ENCODE measurements around a stretch of chr16.

GRCh38 chr16:27353545-27354329, 40.0 kb downstream of the IL4R start:
- PRO-cap, result no peak
- RRBS, 2 experiments, result no CpG with 5 or more reads among the region's 4 CpGs

DNA sequence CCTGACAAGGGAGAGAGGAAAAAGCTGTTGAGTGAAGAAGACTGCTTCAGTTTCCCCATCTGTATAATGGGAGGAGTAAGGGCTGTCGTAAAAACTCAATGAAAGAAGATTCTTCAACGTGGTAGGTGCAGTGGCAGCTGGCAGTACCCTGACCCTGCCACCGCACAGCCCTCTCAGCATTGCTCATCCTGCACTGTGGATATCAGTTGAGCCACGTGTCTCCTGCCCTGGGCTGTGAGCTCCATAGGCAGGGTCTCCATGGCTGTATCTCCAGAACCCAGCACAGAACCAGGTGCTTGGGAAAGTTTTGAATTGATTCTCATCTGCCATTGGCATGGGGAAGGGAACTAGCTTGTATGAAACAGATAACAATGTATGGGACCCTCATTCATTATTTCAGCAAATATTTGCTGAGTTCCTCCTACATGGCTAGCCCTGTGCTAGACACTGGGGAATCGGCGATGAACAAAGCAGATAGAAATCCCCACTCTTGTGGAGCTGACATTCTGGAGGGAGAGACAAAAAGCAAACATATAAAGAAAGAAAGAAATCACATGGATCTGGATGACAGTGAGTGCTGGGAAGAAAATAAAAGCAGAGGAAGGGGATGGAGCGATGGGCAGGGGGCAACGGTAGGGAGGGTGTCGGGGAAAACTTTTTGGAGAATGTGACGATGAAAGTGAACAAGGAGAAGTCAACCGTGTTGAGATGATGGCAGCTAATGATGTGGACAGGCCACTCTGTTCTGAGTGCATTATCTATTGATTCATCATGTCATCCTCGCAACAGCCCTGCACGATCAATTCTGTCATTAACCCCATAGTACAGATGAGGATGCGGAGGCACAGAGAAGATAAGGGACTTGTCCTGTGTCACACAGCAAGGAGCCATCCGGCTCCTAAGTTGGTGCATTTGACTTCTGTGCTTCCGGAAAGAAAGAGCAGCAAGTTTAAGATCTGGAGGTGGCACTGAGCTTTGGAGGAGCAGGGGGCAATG, 41.1 kb downstream of the IL4R start:
- PRO-cap, result no peak
- RRBS, 2 experiments, result 92 to 96% methylated on average over 1 of the region's 16 CpGs

DNA sequence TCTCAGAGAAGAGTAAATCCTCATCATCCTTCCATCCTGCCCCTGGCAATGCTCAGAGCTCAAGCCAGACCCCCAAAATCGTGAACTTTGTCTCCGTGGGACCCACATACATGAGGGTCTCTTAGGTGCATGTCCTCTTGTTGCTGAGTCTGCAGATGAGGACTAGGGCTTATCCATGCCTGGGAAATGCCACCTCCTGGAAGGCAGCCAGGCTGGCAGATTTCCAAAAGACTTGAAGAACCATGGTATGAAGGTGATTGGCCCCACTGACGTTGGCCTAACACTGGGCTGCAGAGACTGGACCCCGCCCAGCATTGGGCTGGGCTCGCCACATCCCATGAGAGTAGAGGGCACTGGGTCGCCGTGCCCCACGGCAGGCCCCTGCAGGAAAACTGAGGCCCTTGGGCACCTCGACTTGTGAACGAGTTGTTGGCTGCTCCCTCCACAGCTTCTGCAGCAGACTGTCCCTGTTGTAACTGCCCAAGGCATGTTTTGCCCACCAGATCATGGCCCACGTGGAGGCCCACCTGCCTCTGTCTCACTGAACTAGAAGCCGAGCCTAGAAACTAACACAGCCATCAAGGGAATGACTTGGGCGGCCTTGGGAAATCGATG, 38.2 kb upstream of the IL21R start:
- PRO-cap, result no peak
- RRBS, 2 experiments, result no CpG with 5 or more reads among the region's 14 CpGs

- PRO-cap, result no peak
- RRBS, 2 experiments, result 87 to 92% methylated on average over 2 of the region's 7 CpGs
These were observed 27.8 kb upstream of the IL21R start for GRCh38 chr16:27374150-27374661.

DNA sequence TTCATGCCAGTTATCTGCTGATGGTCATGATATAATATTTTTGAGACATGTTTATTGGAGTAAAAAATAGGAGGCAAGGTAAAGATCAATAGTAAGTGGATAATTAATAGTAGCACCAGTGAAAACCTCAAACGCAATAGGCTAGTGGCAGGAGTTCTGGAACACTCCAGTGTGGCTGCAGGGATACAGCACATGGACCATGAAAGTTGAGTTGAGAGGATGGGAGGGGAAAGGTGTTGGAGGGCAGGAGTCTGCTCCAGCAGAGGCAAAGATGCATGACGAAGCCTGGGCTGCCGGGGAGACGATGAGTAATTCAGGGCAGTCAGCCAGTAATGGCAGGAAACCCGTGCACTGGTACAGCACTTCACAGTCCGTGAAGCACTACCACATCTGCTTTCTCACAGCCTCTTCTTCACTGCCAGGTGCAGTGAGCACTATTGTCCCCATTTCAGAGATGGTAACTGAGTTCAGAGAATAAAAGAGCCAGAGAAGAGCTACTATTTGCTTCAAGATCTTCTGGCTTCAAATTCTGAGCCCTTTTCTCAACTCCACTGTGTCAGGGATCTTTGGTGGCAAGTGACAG, 24.4 kb downstream of the IL21R start:
- PRO-cap, result no peak
- RRBS, 2 experiments, result no CpG with 5 or more reads among the region's 6 CpGs

DNA sequence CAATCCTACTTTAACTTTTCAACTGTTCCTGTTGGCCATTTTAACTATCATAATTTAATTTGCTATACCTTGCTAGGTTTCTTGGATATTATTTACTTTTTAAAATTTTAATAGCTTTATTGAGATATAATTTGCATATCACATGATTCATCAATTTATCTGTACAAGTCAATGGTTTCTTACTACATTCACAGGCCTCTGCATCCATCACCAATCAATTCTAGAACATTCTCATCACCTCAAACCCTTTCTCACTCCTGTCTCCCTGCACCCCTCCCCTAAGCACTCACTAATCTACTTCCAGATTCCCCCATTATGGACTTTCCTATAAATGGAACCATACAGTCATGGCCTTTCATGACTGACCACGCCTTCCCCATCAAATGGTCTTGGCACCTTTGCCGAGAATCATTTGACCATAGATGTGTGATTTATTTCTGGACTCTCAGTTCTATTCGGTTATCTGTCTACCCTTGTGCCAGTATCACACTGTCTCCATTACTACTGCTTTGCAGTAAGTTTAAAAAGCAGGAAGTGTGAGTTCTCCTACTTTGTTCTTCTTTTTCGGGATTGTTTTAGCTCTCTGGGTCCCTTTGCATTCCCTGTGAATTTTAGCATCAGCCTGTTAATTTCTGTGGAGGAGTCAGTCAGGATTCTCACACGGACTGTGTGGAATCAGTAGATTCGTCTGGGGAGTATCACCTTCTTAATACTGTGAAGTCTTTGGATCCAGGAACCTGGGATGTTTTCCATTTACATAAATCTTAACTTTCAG, 27.5 kb downstream of the GTF3C1 start:
- PRO-cap, result no peak
- RRBS, 2 experiments, result no CpG with 5 or more reads among the region's 6 CpGs

GRCh38 chr16:27718651-27719256, 168.8 kb downstream of the KATNIP start:
- PRO-cap, result no peak
- RRBS, 2 experiments, result no CpG with 5 or more reads among the region's 7 CpGs

GRCh38 chr16:27721356-27722056, 171.6 kb downstream of the KATNIP start:
- PRO-cap, result no peak
- RRBS, 2 experiments, result no CpG with 5 or more reads among the region's 14 CpGs

DNA sequence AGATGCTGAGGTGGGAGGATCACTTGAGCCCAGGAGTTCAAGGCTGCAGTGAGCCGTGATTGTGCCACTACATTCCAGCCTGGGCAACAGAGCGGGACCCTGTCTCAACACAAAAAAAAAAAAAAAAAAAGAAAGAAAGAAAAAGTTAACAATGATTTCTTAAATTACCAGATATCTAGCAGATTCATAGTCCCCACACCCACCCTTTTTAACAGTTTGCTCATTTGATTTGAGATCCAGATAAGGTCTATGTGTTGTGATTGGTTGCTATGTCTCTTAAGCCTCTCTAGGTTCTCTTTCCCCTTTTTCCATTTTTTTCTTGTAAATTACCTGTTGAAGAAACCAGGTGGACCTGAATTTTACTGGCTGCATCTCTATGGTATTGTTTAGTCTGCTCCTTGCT, 213.6 kb downstream of the KATNIP start:
- PRO-cap, result no peak
- RRBS, 2 experiments, result no CpG with 5 or more reads among the region's 2 CpGs

GRCh38 chr16:28136647-28137496, 73.4 kb upstream of the GSG1L start:
- PRO-cap, result no peak
- RRBS, 2 experiments, result no CpG with 5 or more reads among the region's 7 CpGs

DNA sequence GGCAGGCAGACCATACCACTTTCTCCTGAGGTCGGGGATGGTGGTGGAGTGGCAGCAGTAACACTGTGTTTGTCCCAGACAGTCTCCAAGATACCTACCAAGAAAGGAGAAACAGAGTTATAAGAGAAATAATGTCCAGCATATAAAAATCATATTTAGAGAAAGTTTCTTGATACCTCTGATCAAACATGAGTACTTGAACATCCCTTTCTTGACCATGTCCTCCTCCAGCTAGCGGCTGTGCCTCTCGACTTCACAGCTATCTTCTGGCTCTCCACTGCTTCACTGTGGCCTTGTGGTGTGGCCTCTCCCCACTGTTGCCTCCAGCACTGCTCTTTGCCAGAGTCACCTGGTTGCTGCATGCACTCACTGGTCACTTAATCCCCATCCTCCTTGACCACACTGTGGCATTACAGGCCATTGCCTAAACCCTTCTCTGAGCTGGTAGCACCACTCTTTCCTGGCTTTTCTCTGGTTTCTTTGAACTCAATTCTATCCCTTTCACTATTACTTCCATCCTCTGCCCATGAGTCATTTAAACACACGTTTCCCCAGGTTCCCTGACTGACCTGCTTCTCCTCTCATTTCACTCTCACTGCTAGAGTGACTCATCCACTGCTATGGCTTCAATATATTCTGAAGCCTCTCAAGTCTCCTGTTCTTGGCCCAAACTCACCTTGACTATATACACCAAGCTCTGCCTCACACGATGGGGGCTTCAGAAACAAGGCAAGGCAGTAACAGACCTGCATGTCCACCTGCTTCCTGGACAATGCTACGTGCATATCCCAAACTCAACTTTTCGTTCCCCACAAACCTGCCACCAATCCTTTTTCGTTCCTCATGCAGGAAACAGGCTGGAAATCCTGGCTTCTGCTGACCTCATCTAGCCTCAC, 45.0 kb downstream of the XPO6 start:
- PRO-cap, result no peak
- RRBS, 2 experiments, result no CpG with 5 or more reads among the region's 8 CpGs

GRCh38 chr16:28609083-28609539, 733 bp downstream of the SULT1A1 start:
- PRO-cap, result no peak
- RRBS, 2 experiments, result no CpG with 5 or more reads among the region's 5 CpGs

- PRO-cap, result no peak
- RRBS, 2 experiments, result no CpG with 5 or more reads among the region's 29 CpGs
These were observed 11.5 kb downstream of the ATXN2L start for GRCh38 chr16:28833871-28835043.

- PRO-cap, result no peak
- RRBS, 2 experiments, result no CpG with 5 or more reads among the region's 21 CpGs
These were observed 10.9 kb downstream of the TUFM start for GRCh38 chr16:28835044-28835822.

DNA sequence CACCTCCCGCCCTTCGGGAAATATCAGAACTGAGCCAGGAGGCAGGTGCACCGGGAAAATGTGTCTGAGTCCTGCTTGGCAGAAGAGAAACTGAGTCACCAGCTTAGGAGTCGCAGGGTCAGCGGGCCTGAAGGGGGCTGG, 449 bp downstream of the SH2B1 start:
- PRO-cap, result no peak
- RRBS, 2 experiments, result 5 to 9% methylated on average over 1 of the region's 5 CpGs

GRCh38 chr16:28966751-28967361, 7.7 kb upstream of the SPNS1 start:
- PRO-cap, result no peak
- RRBS, 2 experiments, result no CpG with 5 or more reads among the region's 5 CpGs

DNA sequence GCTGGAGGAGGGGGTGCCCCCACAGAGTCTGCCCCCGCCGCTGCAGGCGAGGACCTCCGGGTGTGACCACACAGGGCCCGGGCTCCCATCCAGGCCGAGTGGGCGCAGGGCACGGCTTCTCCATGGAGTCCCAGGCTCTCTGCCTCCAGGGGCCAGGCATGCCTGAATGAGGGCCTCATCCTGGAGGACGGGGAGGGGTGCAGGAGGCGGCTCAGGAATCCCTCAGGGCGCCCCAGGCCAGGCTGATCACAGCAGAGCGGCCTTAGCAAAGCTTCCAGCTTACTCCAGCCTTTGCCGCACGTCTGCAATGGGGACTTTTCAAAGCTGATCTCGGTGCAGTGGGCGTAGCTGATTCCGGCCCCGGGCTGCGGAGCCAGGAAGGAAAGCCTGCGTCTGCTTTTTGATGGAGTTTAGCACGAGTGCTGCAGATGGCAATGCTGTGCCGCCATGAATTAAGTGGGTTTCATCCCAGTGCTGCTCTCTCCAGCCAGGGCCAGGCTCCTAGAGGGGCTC, 146.5 kb downstream of the LAT start:
- PRO-cap, result no peak
- RRBS, 2 experiments, result no CpG with 5 or more reads among the region's 22 CpGs

DNA sequence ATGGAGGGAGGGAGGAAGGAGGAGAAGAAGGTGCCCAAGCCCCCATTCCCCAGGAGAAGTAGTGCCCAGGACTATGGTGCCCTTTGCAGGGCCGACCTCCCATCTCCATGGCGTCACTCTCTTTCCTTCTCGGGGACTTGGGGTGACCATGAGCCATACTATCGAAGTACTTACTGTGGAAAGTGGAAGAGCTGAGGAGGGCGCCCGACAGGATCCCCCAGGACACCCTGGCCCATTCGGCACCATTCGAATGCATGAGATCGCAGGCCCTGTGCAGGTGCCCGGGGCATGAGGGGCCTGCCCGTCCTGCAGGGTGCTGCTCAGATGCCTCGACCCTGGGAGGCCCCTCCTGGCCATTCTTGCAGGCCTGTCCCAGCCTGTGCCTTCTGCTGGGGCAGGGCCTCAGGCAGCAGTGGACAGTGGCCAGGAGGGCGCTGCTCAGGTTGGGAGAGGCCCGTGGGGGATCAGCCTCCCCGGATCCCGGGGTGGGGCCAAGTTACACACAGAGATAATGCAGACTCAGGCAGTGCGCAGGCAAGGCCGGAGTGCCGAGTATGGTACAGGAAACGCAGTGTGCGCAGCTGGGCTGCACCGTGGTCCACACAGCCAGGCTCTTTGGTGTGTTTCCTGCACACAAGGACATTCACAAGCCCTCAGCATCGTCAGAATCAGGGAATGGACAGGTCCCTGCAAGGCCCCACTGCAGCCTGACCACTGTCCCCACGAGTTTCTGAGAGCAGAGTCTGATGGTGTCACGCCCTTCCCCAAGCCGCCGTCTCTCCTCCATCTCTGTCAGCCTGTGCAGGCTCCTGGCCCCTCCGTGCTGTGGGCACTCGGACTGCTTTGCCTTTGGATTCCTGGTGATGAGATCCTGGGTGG, 147.6 kb downstream of the LAT start:
- PRO-cap, result no peak
- RRBS, 2 experiments, result no CpG with 5 or more reads among the region's 29 CpGs

DNA sequence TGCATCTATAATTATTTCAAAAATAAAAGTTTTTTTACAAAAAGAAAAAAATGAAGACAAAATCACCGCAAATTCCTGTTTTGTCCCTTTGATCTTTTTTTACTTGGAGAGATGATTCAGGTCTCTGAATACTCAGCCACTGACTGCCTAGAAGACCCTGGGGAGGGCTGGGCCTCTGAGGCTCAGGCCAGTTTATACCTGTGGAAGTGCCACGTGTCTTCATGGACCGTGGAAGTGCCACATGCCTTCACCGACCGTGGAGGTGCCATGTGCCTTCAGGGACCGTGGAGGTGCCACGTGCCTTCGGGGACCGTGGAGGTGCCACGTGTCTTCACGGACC, 170.6 kb downstream of the LAT start:
- PRO-cap, result no peak
- RRBS, 2 experiments, result no CpG with 5 or more reads among the region's 11 CpGs

GRCh38 chr16:29172241-29172448, 187.3 kb downstream of the LAT start:
- PRO-cap, result no peak
- RRBS, 2 experiments, result no CpG with 5 or more reads among the region's 4 CpGs